HT-29 (cell line): ENCODE measurements around a stretch of chr2.

- RAMPAGE, long total RNA = no peak
Measured at GRCh38 chr2:29097309-29097939, 17.8 kb upstream of the CLIP4 start.

DNA sequence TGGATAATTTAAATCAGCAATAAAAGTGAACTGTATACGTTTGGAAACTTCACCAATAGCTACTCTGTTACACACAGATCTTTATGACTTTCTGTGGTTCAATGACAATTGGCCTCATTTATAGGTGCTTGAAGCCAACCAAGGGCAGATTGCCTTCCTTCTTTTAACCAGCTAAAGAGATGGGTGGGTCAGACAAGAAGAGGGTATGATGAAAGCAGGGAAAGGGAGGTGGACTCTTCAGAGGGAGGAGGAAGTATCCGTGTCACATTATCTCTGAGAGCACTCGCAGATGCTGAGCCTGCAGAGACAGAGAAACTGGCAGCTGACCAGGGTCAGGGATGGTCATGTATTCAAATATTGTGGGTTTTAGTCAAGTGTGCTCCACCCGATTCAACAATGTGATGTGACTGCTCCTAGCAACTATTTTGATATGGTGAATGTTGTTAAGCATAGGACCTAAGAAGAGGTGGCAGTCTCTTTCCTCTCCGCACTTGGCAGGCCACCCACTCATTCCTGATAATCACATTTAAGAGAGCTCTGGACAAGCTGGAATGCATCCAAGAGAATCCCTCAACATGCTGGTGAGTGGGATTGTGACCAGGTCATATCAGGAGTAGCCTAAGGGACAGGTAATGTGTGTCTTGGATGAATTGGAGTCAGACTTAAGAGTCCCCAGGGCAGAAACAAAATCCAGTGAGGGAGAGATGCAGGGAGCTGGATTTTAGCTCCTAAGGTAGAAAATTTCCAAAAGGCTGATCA lies 1.3 kb upstream of the CLIP4 start:
- RAMPAGE, long total RNA = start-site peak on the plus strand centred at position 389 of the sequence, 200 bp wide, 13 and 13 reads in 2 replicates

DNA sequence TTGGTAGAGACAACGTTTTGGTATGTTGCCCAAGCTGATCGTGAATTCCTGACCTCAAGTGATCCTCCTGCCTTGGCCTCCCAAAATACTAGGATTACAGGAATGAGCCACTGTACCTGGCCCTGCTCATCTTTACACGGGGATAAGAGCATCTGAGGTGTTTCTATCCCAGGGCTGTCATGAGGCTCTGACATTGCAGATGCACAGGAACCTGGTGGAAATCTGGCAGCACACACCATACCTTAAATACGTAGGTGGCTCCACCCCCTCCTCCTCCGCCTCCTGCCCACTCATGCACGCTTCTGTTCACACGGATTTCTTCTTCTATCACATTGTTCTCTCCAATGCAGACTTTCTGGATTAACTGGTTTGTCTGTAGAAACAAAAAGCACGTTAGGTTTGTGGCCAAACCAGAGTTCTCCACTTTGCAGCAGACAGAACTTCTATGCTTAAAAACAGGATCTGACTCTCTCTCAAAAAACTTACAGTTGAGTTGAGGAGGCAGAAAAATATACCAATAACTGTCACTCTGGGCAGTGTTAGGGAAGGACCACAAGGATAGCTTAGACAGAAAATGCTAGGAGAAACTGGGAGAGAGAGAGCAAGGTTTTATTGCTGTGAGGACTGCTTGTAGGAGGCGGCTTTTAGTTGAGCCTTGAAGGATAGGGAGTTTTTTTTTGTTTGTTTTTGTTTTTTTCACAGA lies 118.3 kb downstream of the CLIP4 start:
- RAMPAGE, long total RNA = no peak

- RAMPAGE, long total RNA = no peak
Measured at GRCh38 chr2:29315137-29315321, 199.8 kb downstream of the CLIP4 start.

GRCh38 chr2:29318204-29318439 lies 202.9 kb downstream of the CLIP4 start:
- RAMPAGE, long total RNA = no peak

DNA sequence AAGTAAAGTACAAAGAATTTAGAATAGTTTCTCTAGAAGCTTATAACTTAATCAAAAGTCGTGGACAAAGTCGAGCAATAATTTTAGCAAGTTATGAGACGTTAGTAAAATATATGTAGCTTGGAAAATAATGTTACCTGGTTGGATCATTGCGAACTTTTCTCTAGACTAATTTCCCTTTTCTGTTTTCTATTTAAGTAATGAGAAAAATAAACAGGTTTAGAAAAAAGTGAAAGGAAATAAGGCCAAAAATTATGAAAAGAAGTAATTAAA lies 1.7 kb downstream of the YPEL5 start:
- RAMPAGE, long total RNA = no peak

DNA sequence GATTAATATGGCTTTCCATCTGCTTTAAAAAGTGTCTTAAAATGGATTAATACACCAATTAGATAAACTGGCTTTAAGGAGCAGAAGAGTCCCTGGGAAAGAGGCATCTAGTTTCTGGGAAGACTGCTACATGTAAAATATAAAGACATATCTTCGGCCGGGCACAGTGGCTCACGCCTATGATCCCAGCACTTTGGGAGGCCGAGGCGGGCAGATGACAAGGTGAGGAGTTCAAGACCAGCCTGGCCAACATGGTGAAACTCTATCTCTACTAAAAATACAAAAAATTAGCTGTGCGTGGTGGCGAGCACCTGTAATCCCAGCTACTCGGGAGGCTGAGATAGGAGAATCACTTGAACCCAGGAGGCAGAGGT lies 16.5 kb downstream of the YPEL5 start:
- RAMPAGE, long total RNA = no peak

GRCh38 chr2:30225015-30225901 lies 6.1 kb upstream of the LBH start:
- RAMPAGE, long total RNA = no peak

DNA sequence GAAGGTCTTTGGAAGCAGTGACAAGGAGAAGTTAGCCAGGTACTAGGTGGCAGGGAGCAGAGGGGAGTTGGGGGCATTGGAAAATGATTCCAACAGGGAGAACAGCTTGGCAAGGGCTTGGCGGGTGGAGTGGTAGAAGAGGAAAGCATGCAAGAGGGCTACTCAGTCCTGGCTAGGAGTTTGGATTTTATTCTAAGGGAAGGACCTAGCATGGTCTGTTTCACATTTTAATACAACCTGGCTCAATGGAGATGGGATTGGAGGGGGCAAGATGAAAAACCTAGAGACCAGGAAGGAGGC lies 29.1 kb downstream of the LBH start:
- RAMPAGE, long total RNA = no peak

GRCh38 chr2:30274489-30274688 lies 43.1 kb downstream of the LBH start:
- RAMPAGE, long total RNA = no peak

GRCh38 chr2:30404617-30404837 lies 42.5 kb upstream of the LCLAT1 start:
- RAMPAGE, long total RNA = no peak

DNA sequence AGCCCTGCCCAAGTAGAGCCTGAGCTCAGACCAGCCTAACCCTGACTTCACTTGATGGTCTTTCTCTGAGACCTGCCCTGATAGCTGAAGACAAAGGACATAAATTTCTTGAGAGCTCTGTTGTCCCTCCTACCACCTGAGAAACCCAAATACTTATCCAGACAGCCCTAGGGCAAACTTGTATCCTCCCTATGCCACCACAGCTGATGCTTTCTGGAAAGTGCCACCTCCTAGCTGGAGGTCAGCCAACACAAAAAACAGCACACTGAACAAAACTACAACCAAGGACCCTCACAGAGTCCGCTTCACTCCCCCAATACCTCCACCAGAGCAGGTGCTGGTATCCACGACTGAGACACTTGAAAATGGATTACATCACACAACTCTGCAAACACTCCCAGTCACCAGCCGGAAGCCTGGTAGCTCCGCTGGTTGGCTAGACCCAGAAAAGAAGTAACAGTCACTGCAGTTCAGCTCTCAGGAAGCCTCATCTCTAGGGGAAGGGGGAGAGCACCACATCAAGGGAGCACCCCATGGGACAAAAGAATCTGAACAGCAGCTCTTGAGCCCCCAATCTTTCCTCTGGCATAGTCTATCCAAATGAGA lies 175.3 kb downstream of the LCLAT1 start:
- RAMPAGE, long total RNA = no peak

GRCh38 chr2:30756076-30756657 lies 51.1 kb downstream of the CAPN13 start:
- RAMPAGE, long total RNA = no peak

GRCh38 chr2:30777256-30777672 lies 30.0 kb downstream of the CAPN13 start:
- RAMPAGE, long total RNA = no peak

DNA sequence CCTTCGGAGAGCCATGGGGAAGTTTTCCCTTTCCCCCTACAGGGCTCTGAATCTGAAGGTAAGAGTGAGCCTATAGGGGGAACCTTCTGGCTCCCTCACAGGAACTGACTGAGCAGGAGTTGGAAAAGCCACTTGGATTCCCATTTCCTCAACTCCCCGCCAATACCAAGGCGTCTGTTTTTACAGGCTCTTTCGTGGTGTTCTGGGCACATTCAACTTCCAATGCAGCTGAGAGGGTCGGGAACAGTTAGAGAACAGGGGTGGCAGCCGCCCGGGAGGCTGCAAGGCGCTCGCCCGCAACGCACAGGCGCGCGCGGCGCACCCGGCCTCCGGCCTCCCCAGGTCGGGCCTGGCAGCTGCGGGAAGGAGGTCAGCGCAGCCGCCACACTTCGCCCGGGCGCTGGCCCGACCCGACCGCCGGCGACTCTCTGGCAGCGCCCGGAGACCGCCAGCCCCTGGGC lies 1.0 kb downstream of the GALNT14 start:
- RAMPAGE, long total RNA = no peak

- RAMPAGE, long total RNA = no peak
Measured at GRCh38 chr2:31332490-31332948, 82.0 kb downstream of the XDH start.

GRCh38 chr2:31496227-31497320 lies 82.0 kb upstream of the XDH start:
- RAMPAGE, long total RNA = no peak

GRCh38 chr2:31849330-31849900 lies 161.4 kb downstream of the MEMO1 start:
- RAMPAGE, long total RNA = no peak

DNA sequence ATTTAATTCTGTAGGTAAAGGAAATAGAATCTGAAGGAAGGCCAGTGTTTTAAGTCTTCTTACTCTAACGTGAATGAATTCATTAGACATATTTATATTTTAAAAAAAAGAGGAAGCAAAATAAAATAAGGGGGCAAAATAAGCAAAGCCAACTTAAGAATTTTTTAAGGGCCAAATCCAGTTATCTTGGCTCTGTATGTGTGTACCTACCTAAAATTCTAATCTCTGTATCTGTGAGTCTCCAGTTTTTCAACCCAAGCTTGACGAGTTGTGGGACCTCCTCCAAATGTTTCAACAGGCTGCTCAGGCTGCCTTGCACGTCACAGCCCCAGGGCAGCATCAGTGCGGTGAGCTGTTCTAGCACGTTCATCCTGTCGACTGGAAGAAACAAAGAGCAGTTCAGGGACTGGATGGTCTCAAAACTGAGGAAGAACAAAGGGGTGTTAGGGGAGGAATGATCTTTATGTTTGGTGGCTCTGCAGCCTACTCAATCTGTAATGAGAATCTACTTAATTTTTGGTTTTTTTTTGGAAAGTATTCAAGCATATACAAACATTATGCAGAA lies 29.4 kb downstream of the NLRC4 start:
- RAMPAGE, long total RNA = no peak

DNA sequence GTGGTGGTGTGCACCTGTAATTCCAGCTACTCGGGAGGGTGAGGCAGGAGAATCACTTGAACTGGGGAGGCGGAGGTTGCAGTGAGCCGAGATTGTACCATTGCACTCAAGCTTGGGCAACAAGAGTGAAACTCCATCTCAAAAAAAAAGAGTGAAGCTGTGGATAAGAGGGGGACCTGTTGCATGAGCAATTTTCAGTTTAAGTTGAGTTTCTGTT lies 40.4 kb downstream of the BIRC6 start:
- RAMPAGE, long total RNA = no peak